Measurements from ENCODE around the genes PRPF39, L2HGDH and ATL1.

DNA sequence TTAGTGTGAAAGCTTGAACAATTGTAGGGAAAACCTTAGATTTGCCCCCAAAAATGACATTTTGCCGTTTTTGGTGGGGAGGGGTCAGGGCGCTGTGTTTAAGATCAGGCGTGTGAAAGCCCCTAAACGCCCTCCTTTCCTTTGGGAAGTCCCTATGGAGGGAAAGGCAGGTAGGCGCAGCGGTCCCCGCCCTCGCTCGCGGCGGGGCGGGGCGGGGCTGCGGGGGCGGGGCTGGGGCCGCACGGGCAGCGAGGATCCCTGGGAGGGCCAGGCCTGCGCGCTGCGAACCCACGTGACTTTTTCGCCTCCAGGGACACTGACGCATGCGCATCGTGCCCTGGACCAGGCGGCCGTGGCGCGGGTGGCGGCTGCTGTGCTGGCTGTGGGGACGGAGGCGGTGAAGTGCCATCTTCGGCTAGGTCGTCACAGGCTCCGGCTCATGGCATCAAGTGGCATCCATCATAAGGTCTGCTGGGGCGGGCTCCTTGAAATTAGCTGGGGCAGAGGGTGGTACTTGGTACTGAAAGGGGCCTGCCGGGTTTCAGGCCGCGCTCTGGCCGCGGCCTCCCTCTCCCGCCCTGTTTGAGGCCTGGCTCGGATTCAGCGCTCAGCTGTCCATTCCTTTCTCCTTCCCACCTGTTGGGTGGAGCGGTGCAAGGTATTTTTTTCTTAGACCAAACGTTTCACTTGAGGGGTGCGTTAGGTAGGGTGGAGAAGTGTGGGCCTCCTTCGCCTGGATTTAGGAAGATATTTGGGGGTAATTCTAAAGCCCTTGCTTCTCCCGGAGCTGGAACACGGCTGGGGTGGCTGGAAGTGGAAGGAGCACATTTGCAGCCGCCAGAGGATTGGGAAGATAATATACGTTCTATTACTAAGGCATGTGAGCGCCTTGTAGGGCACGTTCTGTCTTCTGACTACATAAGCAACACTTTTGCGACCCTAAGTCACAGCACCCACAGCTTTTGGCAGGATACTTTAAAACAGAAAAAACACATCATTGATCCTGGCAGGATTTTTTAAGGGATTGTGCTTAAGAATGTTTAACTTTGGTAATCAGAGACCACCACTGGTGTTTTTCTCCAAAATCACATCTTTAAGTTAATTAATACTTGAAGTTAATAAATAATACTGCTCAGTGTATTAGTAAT is at the start of gene PRPF39:
PRPF39 (plus strand) TSS at position 333 of the 1,148 bp plus-strand sequence.
- PRO-cap, result bidirectional peak, plus-strand start at position 338 of the sequence, minus-strand start at position 219 of the sequence

DNA sequence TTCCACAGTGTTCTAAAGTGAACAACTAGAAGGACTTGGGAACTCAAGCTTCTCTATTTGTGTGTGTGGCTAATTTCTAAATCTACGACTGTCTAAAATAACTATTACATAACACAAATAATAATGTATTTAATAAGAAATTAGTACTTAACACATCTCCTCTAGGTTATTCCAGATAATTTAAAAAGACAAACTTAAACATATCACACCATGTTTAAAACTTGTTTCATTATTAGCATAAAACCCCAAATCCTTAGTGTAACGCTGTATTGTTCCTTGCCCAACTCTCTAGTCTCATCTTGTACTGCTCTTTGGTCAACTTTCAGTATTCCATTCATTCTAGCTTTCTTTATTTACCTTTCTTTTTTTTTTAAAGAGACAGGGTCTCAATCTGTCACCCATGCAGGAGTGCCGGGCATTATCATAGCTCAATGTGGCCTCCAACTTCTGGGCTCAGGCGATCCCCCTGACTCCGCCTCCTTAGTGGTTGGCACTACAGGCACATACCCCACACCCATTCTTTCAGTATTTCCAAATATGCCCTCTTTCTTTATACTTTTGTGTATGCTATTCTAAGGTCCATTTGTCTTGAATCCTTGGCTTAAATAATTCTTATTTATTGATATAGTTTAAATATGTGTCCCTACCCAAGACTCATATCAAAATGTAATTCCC is 33.1 kb downstream of the MIS18BP1 start:
- PRO-cap, result no peak

DNA sequence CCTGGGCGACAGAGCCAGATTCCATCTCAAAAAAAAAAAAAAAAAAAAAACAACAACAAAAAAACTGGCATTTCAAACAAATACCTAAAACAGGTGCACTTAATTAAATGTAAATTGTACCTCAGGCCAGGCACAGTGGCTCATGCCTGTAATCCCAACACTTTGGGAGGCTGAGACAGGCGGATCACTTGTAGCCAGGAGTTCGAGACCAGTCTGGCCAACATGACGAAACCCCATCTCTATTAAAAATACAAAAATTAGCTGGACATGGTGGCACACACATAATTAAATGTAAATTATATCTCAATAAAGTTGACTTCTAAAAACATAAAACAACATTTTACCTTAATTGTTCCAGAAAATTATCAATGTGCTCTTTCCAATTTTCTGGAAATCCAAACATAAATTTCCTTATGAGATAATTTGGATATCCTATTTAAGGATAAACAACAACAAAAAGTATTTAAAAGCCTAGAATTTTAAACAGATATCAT is 20.6 kb downstream of the MIS18BP1 start:
- PRO-cap, result no peak

DNA sequence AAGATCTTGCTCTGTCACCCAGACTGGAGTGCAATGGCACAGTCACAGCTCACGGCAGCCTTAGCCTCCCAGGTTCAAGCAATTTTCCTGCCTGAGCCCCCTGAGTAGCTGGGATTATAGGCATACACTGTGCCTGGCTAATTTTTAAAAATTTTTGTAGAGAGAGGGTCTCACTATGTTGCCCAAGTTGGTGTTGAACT is 114.3 kb upstream of the MIS18BP1 start:
- PRO-cap, result no peak

GRCh38 chr14:48267658-48268358 is 592.4 kb upstream of the MDGA2 start:
- PRO-cap, result no peak

- PRO-cap, result no peak
These were observed 36.2 kb downstream of the RPS29 start for GRCh38 chr14:49549878-49550405.

- PRO-cap, result no peak
These were observed 4.1 kb downstream of the RPS29 start for GRCh38 chr14:49582007-49582573.

- PRO-cap, result no peak
These were observed 1.6 kb upstream of the LRR1 start for GRCh38 chr14:49597227-49597457.

DNA sequence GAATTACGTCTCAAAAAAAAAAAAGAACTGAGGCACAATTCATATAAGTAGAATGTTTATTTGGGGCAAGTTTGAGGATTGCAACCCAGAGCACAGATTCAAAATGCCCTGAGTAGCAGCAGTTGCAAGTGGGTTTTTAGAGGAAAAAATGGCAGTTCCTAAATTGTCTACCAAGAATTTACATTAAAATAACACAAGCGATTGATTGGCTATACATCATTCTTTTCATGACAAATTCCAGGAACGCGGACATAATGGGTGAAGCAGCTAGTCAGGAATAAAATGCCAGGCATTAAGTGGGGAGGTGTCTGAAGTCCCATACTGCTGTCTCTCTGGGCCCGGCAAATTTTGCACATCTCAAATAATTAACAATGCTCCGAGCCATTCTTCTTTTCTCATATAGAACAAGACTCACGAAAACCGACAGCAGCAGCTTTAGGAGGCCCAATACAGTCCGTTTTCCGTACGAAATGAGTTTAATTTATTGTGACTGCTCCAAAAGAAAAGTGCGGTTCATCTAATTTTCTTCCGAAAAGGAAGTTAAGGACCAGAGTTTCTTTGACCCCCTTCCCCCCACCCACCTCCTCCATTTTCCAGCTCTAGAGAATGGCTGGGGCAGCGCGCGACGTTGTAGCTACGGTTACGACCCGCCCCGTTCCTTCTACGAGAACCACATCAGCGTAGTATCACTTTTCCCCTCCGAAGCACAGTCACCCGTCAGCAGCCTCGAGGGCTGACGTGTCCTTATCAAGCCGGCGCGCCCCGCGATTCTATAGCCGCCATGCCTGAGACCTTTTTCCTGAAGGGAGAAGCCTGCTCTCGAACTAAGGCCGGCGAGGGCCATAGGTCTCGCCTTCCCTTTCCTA is 574 bp downstream of the RPL36AL start:
- PRO-cap, result bidirectional peak, plus-strand start at position 707 of the sequence, minus-strand start at position 801 of the sequence

GRCh38 chr14:49774898-49775623 is 7.1 kb downstream of the KLHDC2 start:
- PRO-cap, result no peak

DNA sequence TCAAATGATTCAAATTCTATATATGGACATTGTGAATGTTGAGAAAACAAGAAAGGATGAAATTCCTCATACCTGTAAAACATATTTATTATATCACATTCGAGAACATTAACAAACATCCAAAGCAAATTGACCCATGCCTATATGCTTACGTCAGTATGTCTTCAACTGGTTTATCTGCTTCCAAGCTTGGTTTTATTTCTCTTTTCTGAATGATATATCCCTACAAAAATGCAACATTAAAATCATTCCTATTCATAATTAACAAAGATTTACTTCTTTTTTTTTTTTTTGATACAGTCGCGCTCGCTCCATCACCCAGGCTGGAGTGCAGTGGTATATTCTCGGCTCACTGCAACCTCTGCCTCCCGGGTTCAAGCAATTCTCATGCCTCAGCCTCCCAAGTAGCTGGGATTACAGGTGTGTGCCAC is 20.5 kb downstream of the NEMF start:
- PRO-cap, result no peak

- PRO-cap, result bidirectional peak, plus-strand start at chr14:49867931, minus-strand start at chr14:49867886; bidirectional peak, plus-strand start at chr14:49868444, minus-strand start at chr14:49868134
These were observed 15.4 kb upstream of the NEMF start for GRCh38 chr14:49867563-49868738.

GRCh38 chr14:49886650-49886939 is 6.3 kb upstream of the ARF6 start:
- PRO-cap, result no peak

DNA sequence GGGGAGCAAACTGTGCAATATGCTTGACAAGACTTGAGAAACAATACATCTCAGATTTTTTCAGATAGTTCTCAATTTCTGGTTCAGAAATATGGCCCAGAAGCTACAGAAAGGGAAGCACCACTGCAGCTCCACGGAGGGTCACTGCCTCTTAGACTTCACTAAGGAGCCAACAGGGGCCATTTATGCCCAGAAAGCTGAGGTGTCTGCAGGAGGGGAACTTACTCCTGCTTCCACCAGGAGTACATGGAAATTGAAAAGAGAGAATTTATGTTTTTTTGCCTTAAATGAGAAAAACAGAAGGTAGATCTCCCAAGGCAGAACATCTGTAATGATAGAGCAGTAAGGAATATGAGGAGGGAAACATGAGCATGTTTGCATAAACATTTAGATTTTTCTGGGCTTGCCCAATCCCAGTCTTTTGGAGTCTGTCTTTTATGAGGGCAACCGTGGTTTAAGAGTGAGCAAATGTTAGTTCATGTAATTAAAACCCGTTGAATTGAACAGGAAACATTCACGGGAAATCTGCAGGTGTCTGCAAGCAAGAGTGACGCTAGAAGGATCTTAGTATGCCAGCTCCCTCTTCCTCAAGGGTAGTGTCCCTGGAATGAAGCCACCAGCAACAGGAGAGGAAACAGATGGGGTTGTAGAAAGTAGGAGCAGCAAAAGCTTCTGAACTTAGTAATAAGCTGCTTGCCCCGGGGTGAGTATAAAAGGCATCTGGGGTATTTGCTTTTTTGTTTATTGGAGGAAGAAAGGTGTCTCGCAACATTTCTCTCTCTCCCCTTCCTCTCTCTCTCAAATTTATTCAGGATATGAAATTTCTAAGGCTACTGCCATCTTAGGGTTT is 79.3 kb downstream of the ARF6 start:
- PRO-cap, result no peak

DNA sequence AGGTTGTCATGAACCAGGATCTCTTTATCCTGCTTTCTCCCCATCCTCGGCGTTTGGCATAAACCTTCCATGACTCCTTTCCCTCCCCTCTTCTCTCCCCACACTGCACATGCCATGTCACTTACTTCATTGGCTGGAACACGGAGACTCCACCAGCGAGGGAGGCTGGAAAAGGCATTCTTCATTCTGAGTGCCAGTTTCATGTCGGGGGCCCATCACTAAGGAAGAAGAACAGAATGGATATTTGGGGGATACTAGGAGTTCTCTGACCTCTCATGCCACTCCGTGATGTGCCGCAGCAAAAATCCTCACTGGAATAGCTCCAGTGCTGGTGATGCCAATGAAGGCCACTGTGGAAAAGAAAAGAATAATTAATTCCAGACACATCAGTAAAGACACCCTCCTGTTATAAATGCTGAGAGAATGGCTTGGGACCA is 105.5 kb downstream of the VCPKMT start:
- PRO-cap, result no peak

GRCh38 chr14:50085309-50086129 is 30.9 kb downstream of the VCPKMT start:
- PRO-cap, result no peak

GRCh38 chr14:50311468-50312436 is at the start of gene L2HGDH:
L2HGDH (minus strand) TSS chr14:50312229.
- PRO-cap, result bidirectional peak, plus-strand start at chr14:50312374, minus-strand start at chr14:50312627

GRCh38 chr14:50559912-50560902 is at the start of gene ATL1:
ATL1 (plus strand) TSS chr14:50560145.
- PRO-cap, result bidirectional peak, plus-strand start at chr14:50560145, minus-strand start at chr14:50561220

GRCh38 chr14:50770633-50771270 is 60.2 kb downstream of the NIN start:
- PRO-cap, result no peak

DNA sequence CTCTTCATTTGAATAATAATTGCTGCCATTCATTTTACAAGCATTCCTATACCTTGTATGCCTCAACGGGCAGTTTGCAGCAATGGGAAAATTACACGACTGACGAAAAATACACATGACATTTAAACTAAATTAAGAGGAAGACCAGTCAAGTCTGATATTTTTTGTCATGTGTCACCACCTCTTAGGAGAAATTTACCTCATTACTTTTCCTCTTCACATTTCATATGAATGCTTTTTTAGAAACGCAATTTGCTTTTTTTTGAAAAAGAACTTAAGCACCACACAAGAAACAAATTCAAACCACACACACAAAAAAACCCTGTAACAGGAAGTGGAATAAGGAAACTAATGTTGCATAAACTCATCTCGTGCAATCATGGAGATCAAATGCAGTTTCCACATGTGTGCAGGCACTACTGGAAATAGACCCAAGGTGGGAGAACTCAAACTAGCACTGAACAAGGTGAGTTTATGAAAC is 17.6 kb downstream of the NIN start:
- PRO-cap, result no peak

Measured in neuron (in vitro differentiated cells).